ENCODE measurements around a stretch of chr6.

- RRBS, result 3% methylated on average over 8 of the region's 28 CpGs
These were observed 656 bp downstream of the SLC35A1 start for GRCh38 chr6:87473294-87473965.

DNA sequence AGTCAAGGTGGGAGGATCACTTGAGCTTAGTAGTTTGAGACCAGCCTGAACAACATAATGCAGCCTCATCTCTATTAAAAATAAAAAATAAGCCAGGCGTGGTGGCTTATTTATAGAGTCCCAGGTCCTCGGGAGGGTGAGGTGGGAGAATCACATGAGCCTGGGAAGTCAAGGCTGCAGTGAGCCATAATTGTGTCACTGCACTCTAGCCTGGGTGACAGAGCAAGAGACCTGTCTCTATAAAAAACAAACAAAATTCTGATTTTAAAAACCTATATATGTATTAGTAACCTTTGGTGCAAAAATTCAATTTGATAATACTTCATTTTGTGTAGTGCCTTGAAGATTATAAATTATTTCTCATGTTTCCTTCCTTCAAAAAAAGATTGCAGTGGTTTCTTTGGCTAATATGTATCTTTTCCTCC lies 27.6 kb downstream of the ORC3 start:
- RRBS, result no CpG with 5 or more reads among the region's 2 CpGs

DNA sequence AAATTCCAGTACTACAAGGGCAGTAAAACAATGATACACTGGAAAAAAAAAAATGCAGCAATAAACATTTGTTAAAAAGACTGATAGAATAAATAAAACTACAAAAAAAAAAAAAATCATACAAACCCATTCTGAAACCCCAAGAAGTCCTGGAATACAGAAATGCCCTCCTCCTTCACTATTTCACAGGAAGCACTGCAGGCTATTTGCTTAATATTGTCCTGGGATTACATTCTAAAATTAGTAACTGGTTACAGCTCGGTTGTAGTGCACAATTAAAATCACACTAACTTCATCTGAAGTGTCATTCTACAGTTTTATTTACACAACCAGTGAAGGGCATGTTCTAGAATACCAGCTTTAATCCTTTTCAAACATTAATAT lies 27.1 kb downstream of the AKIRIN2 start:
- RRBS, result no CpG with 5 or more reads among the region's 1 CpG

- RRBS, result no CpG with 5 or more reads among the region's 4 CpGs
These were observed 4.6 kb downstream of the AKIRIN2 start for GRCh38 chr6:87697279-87698037.

DNA sequence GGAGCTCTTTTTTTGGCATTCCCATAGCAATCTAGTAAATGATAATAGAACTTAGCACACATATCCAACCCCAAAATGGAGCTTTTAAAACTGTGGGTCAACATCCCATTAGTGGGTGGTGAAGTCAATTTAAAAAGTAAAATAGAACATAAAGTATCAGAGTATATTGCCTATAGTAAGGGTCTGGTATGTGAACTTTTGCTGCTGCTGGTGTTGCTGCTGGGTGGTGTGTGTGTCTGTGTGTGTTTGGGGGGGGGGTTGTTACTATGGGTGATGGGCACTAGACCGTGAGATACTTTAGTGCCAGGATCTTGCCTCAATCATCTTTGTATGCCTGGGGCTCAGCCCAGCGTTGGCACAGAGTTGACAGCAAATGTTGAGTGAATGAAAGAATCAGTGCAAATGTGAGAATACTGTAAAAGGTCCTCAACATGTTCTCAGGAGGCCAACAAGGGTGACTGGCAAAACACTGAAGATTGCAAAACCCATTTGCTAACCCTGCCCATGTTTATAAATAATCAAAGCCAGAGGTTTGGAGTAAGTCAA lies 125.5 kb upstream of the SPACA1 start:
- RRBS, result no CpG with 5 or more reads among the region's 2 CpGs

DNA sequence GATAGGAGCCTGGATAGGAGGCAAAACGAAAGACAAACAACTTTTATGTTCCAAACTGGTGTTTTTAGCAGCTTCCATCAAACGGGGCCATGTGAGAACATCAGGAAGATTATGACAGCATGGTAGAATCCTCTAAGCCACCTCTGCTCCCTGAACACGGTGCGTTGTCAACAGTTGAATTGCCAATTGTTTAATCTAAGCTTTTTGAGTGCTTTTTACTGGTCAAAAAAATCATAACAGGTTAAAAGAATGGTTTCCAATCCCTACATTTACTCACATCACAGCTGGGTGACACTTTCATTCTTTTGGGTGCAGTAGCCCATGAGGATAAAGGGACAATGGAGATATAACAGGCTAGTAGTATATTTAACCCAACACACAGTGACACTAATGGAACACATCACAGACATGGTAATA lies 45.8 kb downstream of the CNR1 start:
- RRBS, result no CpG with 5 or more reads among the region's 4 CpGs

DNA sequence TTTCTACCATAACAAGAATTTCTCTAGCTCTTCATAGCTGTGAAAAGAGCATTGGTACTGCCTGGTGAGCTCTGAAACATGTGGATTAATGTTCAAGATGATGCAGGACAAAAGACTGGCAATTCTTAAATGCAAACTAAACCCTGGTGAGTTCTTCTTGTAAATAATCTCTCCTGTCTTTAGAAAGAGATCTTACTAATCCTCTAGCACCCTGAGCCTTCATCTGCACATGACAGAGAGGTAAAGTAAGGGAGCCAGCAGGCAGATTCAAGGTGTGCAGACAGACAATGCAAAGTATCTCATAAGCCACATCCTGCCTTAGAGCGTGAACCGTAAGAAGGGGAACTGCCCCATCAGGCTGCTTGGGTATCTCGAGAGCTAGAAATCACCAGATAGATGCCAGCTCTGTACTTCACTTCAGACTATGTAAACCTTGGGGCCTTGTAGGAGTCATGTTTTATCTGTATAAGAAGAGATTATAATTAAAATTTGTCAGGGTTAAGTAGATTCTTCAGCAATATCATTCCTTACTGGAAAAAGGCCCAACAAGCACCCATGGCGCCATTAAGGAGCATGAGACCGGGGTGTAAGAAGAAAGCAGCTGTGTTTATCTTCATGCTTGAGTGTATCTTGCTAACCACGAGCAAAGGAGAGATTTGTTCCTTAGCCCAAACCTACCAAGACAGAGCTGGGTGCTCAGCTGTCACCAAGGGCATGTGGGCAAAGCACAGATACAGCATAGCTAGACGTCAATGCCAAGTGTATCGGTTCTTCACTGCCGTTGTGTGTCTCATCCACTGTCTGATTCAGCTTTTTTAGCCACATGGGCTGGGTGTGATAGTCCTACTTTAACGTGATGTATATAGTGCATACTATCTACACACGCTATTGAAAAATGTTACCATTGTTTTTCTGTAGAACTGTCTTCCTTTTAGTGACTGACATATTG lies 24.4 kb downstream of the CNR1 start:
- RRBS, result no CpG with 5 or more reads among the region's 11 CpGs

DNA sequence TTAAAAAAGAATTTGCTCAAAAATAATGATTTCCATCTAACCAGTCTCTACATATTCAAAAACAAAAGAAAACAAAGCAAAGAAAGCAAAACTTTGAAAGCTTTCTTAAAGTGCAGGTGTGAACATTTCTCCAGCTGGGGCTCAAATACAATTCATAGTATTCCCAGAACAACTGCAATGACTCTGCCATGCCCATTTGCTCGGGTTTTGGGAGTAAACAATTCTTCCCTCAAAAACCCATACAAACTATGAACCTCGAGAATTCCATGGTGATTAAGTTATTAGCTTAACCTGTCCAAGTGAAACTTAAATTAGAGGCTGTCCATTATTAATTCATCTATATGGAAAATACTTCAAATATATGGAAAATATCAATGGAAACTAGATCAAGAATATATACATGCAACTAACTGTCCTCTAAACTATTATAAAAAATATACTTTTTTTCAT lies 5.0 kb downstream of the CNR1 start:
- RRBS, result no CpG with 5 or more reads among the region's 2 CpGs

- RRBS, result 4% methylated on average over 10 of the region's 34 CpGs
These were observed 388 bp downstream of the CNR1 start for GRCh38 chr6:88165775-88166142.

DNA sequence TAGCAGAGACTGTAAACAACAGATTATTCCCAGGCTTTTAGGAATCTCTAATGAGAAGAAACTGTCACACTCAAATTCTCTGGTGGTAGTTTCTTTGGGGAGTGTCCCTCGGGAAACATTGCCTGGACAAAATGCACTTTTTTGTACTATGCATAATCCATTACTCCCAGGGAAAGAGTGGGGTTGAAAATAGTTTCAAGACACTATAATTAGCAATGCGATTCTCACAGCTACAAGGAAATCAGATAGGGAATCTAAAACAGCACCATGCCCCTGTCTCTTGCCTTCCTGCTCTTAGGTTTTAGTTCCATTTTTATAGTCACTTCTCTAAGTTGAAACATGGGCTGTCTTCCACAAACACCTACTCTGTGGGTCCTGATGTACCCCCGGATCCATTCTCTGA lies 325.4 kb upstream of the CNR1 start:
- RRBS, result no CpG with 5 or more reads among the region's 3 CpGs

GRCh38 chr6:89035166-89036407 lies 45.0 kb upstream of the PNRC1 start:
- RRBS, result 3% methylated on average over 3 of the region's 16 CpGs

DNA sequence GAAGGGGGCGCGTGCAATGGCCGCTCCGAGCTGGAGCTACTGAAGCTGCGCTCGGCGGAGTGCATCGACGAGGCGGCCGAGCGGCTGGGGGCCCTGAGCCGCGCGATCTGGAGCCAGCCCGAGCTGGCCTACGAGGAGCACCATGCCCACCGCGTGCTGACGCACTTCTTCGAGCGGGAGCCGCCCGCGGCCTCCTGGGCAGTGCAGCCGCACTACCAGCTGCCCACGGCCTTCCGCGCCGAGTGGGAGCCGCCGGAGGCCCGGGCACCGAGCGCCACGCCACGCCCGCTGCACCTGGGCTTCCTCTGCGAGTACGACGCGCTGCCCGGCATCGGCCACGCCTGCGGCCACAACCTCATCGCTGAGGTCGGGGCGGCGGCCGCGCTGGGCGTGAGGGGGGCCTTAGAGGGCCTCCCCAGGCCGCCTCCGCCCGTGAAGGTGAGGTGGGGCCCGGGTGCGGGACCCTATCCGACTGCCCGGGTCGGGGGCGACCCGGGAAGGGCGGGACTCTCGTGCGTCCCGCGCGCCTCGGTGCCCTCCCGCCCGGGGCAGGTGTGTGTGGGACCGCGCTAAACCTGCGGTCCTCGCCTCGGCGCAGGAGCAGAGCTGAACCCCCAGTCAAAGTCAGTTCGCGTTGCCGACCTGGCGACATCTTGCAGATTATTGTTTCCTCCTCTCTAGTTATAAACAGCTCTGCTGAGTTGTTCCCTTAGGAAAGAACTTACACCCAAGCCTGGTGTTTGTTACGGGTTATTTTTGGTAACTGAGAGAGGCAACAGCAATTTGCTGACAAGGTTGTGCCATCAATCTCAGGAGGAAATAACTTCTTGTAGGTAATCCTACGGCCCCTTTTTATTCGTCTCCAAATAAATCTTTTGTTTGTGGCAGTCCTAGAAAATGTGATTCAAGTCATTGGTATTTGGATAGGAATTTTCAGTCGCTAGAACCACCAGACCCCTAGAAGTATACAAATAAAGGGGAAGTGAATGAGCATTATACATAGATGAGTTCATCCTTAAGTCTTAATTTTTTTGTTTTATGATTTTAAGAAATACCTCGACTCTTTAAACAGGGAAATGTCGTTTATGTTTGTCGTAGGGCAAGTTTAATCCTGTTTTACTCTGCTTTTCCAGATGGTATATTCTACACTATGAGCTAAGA lies 697 bp downstream of the PM20D2 start:
- RRBS, result 1% methylated on average over 21 of the region's 89 CpGs

GRCh38 chr6:89204052-89204641 lies 13.0 kb downstream of the GABRR1 start:
- RRBS, result no CpG with 5 or more reads among the region's 12 CpGs

DNA sequence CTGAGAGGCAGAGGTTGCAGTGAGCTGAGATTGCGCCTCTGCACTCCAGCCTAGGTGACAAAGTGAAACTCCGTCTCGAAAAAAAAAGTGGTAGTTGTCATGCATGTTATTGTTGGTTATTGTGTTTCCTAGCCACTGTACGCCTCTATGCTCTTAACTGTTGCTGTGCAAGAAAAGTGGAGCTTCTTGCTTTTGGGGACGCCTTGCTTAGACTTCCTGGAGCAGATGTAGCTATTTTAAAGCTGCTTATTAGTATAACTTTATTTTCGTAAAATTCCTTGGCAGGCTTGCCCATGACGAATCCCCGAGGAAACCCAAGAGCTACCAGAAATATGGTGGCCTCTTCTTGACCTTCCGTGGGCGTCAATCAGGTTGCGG lies 17.3 kb downstream of the GABRR2 start:
- RRBS, result no CpG with 5 or more reads among the region's 11 CpGs

DNA sequence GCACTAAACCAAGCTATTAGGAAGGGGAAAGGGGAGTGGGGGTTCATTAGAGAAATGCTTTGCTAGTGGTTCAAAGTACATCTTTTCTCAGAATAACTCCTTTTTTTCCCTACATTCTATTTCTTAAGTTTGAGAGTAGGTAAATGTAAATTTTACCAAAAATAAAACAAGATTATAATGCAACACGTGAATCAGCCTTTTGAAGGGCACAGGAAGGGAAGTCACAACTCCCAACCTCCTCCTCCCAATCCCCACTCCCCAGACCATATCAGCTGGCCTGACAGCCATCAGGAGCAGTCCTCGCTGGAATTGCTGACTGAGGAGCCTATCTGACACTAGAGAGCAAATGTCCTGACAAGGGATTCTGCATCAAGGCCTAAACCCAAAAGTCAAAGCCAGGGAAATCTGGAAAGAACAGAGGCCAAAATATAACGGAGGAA lies 2.7 kb downstream of the RRAGD start:
- RRBS, result no CpG with 5 or more reads among the region's 3 CpGs

- RRBS, result 3% methylated on average over 14 of the region's 91 CpGs
These were observed 763 bp downstream of the RRAGD start for GRCh38 chr6:89410988-89412032.

DNA sequence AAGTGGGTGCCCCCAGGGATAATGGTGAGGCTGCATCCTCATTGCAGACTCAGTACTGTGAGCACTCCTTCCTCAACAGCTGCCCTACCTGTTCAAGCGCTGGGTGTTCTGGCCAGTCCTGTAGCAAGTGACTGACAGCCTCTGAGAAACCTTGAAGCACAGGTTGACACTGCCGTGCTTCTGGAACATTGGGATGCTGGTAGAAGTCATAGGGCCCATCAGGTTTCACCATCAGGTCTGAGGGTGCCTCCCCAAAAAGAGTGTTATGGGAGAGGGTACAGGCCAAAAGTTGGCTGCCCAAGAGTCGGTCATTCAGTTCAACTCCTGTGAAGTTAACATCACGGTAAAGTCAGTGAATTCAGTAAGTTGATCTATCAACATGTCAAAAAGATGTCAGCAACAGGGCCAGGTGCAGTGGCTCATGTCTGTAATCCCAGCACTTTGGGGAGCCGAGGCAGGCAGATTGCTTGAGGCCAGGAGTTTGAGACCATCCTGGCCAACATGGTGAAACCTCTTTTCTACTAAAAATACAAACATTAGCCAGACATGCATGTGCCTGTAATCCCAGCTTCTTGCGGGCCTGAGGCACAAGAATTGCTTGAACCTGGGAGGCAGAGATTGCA lies 50.0 kb upstream of the LYRM2 start:
- RRBS, result no CpG with 5 or more reads among the region's 6 CpGs

GRCh38 chr6:89950981-89951961 lies 57.0 kb downstream of the GJA10 start:
- RRBS, result no CpG with 5 or more reads among the region's 35 CpGs

DNA sequence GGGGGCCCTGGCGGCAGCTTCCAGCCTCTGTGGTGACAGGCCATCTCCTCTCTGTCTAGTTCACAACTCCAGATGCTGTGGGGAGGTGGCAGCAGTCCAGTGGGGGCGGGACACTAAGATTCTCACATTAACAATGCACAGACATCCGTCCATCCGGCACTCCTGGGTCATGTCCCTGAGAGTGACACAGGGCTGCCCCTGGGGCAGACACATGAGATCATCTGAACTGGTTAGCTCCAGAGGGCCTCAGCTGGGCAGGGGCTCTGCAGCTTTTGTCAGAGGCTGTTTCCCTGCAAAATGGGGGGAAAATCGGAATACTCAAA lies 91.0 kb downstream of the GJA10 start:
- RRBS, result no CpG with 5 or more reads among the region's 5 CpGs

DNA sequence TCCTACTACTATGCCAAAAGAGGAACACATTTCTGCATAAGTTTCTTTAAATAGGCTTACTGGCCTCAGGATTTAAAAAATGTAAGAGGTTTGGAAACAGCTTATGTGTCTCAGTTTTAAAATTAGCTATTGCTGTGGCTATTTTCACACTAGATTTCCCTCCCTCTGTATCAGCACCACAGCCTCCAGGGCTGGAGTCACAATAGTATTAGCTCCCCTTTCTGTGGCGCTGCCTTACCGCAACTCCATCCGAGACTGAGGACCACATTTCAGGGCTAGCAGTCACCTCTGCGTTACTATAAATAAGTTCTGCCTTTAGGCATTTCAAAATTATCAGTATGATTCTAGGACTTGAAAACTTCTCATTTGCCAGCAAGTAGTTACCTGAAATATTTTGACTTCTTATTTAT lies 105.7 kb downstream of the GJA10 start:
- RRBS, result no CpG with 5 or more reads among the region's 4 CpGs

Measured in epithelial cell of esophagus (primary cell).